ENCODE data around the genes DIRAS1 and S1PR4.

DNA sequence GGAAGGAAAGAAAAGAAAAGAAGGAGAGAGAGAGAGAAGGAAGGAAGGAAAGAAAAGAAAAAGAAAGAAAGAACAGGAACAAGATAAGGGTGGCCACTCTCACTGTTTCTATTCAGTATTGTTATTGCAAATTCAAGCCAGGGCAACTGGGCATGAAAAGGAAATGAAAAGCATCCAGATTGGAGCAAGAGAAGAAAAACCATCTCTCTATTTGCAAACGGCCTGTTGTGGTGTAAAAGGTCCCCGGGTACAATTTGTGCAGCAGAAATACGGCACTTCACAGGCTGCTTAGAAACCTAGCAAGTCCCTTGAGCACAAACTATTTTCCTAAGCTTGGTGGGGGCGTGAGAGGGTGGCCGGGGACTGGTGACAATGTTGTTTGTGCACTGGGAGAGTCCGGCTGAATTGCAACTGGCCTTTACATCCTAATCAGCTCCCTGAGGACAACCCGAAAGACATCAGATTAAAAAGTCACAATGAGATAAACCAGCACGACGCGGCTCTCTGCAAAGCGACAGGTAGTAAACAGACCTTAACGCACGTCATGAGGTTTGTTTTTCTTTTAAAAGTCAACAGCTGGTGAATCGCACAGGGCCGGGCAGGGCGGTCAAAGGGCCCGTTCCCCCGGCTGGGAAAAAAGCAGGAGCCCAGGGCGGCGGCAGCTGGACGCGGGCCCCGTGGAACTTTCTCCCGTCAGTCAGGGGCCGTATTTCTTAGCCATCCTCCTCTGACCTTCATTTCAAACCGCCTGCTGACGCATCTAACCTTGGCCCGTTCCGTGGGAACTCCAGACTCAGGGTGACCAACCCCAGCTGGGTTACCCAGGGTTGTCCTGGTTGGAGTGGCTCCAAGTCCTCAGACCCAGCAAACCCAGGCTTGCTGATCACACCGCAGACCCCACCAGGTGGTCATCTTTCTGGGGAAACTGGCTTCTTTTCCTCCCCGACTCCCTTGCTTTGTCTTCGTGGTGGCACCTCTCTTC, 112.2 kb downstream of the GADD45B start:
- RRBS: no CpG with 5 or more reads among the region's 32 CpGs

GRCh38 chr19:2721310-2721862, at the start of gene DIRAS1:
Gene DIRAS1 (minus strand): TSS chr19:2721372.
- RRBS: 2% methylated on average over 52 of the region's 71 CpGs

DNA sequence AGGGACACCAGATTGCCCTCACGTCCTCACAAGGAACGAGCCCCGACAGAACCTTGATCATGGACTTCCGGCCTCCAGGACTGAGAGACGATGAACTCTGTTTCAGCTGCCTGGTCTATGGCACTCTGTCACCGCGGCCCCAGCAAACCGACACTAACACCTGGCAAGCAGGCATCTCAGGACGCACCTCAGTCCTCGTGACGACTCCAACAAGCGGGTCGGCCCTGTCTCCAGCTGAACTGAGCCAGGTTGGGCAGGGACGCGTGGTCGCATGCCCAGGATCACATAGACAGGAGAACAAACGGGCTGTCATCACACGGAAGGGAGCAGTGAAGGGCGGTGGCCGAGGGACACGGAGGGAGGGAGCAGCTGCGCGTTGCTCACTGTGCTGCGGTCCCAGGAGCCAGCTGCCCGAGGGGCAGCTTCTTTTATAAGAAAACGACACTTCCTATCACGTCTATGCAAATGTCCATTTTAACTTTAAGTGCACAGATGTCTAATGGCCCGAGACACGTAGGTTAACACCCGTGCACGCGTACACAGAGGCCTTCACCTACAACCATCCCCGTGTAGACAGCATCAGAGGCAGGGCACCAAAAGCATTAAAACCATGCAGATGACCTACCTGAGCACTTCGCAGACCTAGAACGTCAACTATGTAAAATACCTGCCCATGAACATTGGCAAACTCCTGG, 8.9 kb downstream of the SGTA start:
- RRBS: no CpG with 5 or more reads among the region's 35 CpGs

DNA sequence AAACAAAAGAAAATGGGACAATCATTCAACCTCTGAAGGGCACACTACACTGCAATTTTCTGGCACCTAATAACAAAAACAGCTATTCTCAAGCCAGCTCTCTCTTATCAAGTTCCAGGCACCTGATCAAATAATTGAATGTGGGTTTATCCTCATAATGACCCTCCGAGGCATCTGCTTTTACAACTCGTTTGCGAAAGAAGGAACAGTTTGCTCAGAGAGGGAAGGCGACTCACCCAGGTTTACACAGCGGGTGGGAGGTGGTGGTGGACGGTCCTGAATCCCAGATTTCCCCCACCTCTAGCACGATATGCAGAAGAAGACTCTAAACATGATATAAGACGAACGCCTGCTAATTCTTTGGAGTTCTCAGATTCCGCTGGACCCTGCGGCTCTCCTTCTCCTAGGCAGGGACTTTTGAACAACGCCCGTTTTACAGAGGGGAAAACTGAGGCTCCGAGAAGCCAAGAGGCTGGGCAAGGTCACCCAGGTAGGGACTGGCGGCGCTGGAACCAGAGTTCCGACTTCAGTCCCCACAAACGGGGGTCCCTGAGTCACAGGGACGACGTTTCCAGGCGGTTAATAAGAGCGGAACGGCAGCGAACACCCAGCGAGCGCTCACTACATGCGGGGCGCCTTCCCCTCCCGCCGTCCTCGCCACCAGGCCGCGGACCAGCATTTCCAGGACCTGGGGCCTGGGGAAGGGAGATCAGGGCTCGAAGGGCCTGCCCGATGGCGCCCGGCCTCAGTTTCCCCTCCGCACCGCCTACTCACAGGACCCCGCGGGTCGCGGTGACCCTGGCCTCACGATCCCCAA, 531 bp downstream of the SGTA start:
- RRBS: no CpG with 5 or more reads among the region's 44 CpGs

DNA sequence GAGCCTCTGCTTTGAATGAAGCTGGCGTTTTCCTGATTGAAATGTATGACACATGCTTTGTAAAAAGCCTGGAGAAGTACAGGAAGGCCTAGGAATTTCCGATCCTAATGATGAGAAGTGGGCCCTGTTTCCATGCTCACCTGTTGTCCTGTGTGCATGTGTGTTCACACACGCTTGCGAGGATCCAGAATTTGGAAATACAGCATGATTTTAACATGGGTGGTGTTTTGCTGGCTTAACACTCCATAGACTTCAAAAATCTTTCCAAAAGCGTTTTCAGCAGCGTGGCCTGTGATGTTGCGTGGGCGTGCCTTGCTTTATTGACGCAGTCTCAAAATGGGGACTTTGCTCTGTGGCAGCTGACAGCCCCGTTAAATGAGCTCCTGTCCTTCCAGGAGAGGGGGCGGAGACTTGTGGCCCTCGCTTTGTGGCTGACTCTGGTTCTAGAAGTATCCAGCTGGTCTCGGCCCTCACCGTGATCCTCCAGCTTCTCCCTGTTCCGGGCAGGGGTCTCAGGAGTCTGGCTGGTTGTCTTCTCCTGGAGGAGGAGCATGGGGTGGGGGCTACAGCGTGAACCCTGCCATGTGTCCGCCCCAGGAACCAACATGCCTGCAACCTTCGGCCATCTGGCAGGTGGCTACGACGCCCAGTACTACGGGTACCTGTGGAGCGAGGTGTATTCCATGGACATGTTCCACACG, 8.5 kb upstream of the ZNF554 start:
- RRBS: no CpG with 5 or more reads among the region's 23 CpGs

GRCh38 chr19:3028230-3028834, 748 bp downstream of the TLE2 start:
- RRBS: 5% methylated on average over 3 of the region's 28 CpGs

GRCh38 chr19:3034785-3035663, 5.9 kb upstream of the TLE2 start:
- RRBS: 4% methylated on average over 2 of the region's 29 CpGs

DNA sequence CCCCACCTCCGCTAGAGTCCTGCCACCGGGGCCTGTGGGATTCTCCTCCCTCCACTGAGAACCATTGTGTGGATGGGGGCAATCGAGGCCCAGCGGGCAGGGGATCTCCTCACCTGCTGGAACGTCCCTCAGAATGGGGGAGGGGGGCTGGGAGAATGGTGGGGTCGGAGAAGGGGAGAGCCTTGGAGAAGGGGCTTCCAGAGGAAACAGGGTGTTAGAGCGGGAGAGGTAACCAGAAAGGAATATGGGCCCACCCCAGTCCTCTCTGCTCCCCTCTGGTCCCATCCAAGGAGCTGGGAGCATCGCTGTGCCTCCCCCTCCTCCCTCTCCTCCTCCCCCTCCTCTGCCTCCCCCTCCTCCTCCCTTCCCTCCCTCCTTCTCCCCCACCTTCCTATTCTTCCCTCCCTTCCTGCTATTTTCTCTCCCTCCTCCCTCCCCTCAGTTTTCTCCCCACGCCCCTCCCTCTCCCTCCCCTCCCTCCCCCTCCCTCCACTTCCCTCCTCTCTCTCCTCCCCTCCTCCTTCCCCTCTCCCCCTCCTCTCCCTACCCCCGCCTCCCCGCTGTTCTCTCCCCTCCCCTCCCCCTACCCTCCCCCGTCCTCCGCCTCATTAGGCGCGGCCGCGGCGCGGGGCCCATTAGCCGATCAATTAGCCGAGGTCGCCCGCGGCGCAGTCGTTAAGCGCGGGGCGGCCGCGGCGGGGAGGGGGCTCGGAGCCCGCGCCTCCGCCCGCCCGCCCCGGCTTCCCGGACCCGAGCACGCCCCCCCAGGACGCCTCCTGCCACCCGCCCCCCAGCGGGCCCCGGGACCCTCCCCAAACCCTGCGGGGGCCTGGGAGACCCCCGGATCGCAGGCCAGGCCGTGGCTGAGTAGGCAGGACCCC, 15.5 kb downstream of the TLE5 start:
- RRBS: 11% methylated on average over 11 of the region's 50 CpGs

DNA sequence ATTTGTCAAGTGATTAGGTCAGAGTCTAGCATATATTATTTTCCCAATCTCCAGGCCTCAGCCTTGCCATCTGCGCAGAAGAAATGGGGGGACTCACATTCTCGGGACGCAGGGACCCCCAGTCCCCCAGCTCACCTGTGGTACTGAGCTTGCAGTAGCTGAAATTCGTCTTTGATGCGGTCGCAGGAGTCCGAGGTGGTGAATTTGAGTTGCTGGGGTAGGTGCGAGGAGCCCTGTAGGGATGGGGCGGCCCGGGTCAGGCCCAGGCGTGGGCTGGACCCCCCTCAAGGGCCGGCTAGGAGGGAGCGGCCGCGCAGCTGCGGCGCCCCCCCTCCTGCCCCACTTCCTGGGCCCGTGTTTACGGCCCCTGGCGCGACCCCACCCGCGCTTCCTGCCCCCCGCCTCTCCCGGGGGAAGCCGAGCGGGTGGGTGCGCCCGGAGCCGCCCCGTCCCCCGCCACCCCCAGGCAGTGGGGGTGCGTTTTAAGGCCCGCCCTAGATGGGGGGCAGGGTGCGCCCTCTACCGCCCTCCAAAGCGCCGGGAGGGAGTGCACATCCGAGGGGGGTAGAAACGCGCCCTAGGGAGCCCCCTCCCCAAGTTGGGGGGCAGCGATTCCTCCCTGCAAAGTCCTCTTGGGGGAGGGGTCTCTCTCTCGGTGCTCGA, 1.1 kb downstream of the TLE5 start:
- RRBS: 5% methylated on average over 3 of the region's 44 CpGs

GRCh38 chr19:3068002-3068454, 5.7 kb upstream of the TLE5 start:
- RRBS: 46% methylated on average over 4 of the region's 22 CpGs

GRCh38 chr19:3109869-3110420, 15.8 kb downstream of the GNA11 start:
- RRBS: 91% methylated on average over 13 of the region's 35 CpGs

GRCh38 chr19:3121594-3122919, 13.8 kb upstream of the GNA15 start:
- RRBS: 85% methylated on average over 31 of the region's 77 CpGs

GRCh38 chr19:3123052-3123771, 12.6 kb upstream of the GNA15 start:
- RRBS: 77% methylated on average over 5 of the region's 31 CpGs

GRCh38 chr19:3149597-3150641, 14.1 kb downstream of the GNA15 start:
- RRBS: no CpG with 5 or more reads among the region's 34 CpGs

DNA sequence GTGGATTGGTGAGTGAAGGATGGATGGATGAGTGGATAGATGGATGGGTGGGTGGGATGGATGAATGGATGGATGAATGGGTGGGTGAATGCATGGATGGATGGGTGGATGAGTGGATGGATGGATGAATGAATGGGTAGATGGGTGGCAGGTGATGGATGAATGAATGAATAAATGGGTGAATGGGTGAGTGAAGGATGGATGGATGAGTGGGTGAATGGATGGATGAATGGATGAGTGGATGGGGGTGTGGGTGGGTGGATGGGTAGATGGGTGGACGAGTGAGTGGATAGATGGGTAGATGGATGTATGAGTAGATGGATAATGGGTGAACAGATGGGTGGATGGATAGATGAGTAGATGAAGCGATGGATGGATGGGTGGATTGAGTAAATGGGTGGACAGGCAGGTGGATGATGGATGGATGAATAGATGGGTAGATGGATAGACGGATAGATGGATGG, 17.8 kb downstream of the GNA15 start:
- RRBS: no CpG with 5 or more reads among the region's 3 CpGs

GRCh38 chr19:3178207-3178962, at the start of gene S1PR4:
Gene S1PR4 (plus strand): TSS chr19:3178769.
- RRBS: 73% methylated on average over 14 of the region's 48 CpGs

DNA sequence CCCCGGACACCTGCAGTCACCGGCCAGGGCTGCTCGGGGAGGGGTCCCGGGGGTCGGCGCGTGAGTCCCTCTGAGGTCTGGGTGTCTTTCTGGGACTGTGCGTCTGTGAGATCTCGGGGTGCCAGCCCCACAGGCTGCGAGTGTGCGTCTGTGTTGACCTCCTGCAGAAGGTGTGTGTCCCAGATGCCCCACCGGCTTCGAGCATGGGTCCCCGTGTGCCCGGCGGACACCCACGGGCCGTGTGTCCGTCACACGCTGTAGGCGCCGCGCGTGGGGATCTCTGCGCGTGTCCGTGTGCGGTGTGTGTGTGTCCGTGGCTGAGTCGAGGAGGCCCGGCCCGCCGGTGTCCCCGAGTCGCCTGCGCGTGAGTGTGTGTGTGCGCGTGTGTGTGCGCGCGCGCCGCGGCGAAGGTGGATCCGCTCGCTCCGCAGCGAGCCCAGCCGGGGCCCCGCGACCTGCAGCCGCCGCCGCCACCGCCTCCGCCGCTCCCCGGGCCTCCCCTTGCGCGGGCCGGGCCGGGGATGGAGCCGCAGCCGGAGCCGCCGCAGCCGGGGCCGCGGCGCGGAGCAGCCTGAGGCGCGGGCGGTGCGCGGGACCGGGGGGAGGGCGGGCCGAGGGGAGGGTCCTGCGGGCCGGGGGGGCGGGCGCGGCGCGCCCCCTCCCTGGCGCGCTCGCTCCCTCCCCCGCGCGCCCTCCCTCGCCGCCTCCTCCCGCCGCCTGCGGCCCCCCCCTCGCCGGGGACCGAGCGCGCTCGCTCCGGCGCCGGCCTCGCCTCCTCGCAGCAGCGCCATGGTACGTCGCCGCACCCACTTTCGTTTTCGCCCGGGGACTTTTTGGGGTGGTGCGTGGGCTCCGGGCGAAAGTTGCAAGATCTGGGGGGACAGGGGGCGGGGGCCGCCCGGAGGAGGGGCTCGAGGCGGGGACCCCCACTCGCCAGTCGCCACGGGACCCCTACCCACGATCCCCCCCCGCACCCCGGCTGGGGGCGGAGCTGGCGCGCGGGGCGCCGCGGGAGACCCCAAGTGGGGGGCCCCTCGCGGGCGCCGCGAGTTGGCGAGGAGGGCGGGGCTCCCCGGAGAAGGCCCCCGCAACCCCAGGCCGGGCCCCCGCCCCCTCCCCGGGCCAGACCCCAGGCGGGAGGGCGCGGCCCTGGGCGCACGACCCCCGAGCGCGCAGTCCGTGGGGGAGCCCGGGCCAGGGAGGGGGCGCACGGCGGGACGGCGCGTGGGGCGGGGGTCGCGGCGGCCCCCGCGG, 7.1 kb upstream of the NFIC start:
- RRBS: 2% methylated on average over 76 of the region's 172 CpGs

GRCh38 chr19:3361099-3361498, 5.3 kb upstream of the NFIC start:
- RRBS: 28% methylated on average over 2 of the region's 32 CpGs

- RRBS: 91% methylated on average over 3 of the region's 28 CpGs
Measured at GRCh38 chr19:3411343-3412360, 45.3 kb downstream of the NFIC start.

- RRBS: no CpG with 5 or more reads among the region's 4 CpGs
Measured at GRCh38 chr19:3438997-3439260, 41.4 kb downstream of the SMIM24 start.

All from epithelial cell of esophagus (primary cell).